ENCODE data around the genes ZNF155, ZNF234 and ZNF285.

DNA sequence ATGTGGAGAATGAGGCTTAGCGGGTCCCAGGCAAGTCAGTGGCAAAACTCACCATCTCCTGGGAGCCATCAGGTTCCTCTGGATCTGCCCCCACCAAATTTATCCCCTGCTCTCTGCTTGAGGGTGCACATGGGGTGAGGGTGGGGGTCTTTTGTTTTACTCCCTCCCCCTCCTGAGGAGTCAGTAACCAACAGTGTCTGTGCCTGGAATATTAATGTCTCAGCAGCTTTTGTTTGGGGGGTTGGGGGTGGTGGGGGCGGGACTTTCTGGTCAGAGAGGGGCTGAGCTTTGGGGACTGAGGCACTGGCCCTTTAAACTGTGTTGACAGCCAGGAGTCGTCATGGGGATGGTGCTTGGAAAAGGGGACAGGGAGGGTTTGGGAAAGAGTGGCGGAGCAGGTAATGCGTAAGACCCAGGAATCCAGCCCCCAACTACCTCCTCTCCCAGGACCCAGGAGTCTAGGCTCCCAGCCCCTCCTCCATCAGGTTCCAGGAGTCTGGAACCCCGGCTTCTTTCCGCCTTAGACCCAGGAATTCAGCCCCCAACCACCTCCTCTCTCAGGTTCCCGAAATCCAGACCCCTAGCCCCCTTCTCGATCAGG is 5.2 kb downstream of the CADM4 start:
- PRO-cap, result no peak

DNA sequence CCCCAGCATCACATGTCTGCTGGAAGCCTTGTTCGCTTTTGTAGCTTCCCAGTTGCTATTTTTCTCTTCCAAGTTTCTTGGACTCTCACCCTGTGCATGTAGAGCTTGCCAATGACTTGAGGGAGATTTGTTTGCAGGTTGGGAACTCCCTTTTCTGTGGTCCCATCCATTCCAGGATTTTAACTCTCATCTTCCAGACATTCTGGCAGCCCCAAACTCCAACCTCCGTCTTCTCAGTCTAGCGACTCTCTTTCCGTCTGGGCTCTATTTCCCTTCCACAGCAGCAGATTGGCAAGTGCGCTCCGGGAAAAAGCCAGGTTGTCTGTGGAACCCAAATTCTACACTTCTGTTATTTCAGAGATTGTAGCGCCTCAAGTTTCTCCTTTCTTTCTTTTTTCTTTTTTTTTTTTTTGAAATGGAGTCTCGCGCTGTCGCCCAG is 8.9 kb downstream of the PLAUR start:
- PRO-cap, result no peak

- PRO-cap, result no peak
Measured at GRCh38 chr19:43755459-43755864, 700 bp upstream of the SMG9 start.

DNA sequence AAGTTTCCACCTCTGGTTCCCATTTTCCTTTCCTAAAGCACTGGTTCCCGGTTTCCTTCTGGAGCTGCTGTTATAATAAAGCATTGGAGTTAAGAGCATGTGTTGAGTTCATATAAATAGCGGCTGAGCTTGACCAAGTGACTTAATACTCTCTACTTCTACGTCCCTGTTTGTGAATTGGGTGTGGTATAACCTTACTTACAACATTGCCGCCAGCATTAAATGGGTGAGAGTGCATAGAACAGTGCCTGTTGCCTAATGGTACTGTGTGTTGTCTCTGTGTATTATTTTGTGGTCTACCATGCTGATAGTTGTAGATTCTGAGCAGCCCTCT is 1.4 kb upstream of the SMG9 start:
- PRO-cap, result no peak

DNA sequence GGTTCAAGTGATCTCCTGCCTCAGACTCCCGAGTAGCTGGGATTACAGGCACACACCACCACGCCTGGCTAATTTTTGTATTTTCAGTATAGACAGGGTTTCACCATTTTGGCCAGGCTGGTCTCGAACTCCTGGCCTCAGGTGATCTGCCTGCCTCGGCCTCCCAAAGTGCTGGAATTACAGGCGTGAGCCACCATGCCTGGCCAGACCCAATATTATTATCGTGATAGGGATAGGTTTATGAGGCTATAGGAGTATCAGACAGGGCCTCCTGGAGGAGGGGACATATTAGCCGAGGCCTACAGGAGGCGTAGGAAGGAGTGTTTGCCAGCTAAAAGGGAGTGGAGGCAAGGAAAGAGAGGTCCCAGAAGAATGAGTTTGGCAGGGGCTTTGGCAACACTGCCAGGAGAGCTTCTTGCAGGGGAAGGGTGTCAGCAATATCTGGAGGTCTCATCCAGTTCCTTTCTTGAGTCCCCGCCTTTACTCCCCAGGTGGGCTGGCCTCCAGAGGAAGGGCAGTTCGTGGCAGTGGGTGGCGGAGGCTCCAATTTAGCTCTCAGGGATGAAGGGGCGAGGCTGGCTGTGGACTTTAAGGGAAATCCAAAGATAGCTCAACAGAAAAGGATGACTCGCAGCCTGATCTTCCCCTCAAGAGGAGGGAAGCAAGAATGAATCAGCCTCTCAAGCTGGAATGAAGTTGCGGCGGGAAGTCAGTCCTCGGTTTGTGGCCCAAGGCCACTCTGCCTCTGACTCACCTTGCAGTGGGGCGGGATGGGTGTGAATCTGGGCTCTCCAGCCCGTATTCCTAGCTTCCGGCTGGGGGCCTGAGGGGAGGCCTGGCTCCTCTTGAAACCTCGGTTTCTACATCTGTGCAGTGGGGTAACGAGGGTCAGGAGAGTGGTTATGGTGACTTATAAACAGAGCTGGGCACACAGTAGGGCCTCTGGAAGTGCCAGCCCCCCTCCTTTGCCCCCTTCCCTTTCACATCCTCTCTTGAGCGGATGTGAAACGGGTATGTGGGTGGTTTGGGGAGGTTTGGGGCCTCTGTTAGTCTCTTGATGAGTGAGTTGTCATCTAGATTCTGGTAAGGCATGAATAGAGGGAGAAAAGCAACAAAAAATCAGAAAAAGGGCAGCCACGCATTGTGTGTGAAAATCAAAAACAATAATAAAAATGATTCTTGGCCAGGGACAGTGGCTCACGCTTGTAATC is 10.3 kb upstream of the SMG9 start:
- PRO-cap, result no peak

GRCh38 chr19:43983844-43985069 is at the start of gene ZNF155:
ZNF155 (plus strand) TSS chr19:43984188.
- PRO-cap, result unidirectional peak, plus-strand start at chr19:43984188; unidirectional peak, minus-strand start at chr19:43984805

DNA sequence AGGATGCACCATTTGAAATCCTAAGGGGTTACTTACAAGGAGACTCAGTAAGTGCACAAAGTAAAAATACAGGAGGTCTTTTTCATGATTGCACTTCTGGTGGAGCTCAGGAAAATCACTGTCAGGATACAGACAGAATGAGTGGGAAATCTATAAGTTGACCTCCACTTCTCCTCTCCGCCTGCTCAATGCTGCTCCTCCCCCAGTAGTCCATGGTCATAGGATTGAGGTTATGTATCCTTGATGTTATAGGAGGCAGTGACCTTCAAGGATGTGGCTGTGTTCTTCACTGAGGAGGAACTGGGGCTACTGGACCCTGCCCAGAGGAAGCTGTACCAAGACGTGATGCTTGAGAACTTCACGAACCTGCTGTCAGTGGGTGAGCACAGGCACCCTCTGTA is 5.8 kb downstream of the ZNF230 start:
- PRO-cap, result no peak

DNA sequence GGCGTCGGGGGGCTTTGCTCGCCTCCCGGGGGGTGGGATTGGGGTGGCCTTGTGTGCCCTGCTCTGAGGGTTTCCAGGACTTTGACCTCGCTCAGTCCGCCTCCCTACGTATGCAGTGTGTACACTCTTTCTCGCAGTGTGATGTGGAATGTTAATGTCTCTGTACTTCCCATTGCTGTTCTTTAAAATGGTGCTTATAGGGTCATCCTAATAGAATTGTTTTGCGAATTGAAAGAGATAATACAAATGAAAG is 334 bp downstream of the ZNF223 start:
- PRO-cap, result no peak

DNA sequence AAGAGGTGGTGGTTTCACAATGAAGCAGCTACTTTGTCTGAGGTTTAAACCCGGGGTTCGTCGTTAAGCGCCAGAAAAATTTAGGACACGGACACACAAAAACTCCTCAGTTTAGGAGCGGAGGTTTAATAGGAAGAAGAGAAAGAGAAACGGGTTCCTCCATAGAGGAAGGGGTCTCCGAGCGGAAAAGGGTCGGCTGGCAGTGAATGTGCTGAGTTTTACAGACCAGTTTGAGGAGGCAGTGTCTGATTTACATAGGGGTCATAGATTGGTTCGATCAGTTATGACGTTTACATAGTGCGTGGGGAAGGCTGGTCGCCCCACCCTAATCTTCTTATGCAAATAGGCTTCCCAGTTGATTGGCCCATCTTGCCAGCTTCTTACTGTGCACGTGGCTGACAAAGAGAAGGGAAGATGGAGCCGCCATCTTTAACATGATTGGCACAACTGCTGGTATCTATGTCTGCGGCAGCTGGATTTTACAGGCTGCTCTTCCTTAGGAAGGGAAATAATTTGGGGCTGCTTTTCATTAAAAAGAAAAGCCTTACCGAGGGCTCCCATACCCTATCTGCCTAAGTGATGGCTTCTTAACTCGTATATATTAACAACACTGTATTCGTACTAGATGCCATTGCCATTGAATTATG is 1.2 kb upstream of the ZNF225 start:
- PRO-cap, result no peak

DNA sequence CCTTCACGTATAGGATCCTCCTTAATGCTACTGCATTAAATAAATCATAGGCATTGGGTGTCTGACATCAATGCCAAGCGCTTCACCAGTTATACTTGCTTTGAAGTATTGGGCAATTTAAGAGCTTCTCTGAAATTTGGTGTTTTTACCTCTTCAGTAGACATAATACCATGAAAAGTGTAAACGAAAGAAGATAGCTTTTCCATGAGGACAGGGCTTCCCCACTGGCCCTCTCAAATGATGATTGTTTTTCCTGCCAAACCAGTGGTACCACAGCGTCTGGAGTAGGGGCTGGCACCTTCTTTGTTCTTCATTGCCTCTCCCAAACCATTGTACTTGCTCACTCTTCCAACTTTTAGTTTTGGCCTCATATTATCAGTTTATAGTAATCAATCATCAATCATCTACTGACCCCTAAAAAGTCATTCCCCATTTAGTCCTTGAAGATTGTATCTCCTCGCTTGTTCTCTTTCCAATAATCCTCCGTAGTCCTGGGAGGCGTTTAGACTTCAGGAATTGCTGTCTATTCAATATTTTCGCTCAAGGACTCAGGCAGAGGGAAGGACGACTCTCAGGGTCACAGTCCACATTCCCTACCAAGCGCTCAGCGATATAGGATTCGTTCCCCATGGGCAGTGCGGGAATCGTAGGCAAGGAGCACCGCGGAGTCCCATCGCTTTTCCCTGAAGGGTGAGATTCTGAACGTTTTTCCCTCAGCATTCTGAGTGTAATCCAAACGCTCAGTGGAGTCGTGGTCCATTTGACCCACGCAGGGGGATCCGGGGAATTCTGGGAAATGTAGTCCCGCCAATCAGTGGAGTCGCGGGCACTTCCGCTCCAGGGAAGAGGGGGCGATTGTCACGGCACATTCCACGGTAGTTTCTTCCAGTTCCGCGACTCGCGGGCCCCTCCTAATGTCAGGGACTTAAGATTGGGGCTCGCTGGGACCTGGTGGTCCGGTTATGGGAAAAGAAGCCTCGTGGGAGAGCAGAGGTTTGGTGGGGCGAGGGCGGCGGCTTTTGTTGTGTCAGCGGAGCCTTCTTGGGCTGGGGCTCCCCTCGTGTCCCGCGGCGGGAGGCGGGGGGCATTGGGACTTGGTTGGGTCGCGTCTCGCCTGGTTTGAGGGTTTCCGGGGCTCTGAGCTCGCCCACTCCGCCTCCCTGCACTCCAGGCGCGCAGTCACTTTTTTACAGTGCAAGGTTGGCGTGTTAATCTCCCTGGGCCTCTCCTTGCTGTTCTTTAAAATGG is at the start of gene ZNF234:
ZNF234 (plus strand) TSS at position 814 of the 1,248 bp plus-strand sequence.
- PRO-cap, result bidirectional peak, plus-strand start at position 814 of the sequence, minus-strand start at position 762 of the sequence

DNA sequence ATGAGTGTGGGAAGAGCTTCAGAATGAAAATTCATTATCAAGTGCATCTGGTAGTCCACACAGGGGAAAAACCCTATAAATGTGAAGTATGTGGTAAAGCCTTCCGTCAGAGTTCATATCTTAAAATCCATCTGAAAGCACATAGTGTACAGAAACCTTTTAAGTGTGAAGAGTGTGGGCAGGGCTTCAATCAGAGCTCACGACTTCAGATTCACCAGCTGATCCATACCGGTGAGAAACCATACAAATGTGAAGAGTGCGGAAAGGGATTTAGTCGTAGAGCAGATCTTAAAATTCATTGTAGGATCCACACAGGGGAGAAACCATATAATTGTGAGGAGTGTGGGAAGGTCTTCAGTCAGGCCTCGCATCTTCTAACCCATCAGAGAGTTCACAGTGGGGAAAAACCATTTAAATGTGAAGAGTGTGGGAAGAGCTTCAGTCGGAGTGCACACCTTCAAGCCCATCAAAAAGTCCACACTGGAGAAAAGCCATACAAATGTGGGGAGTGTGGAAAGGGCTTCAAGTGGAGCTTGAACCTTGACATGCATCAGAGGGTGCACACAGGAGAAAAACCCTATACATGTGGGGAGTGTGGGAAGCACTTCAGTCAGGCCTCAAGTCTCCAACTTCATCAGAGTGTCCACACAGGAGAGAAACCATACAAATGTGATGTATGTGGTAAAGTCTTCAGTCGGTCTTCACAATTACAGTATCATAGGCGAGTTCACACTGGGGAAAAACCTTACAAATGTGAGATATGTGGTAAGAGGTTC is 7.5 kb upstream of the ZNF226 start:
- PRO-cap, result no peak

- PRO-cap, result no peak
Measured at GRCh38 chr19:44401232-44402014, at the start of gene ZNF285. ZNF285 (minus strand) TSS chr19:44401608.

GRCh38 chr19:44590234-44590799 is 23.0 kb upstream of the IGSF23 start:
- PRO-cap, result unidirectional peak, plus-strand start at chr19:44590447

DNA sequence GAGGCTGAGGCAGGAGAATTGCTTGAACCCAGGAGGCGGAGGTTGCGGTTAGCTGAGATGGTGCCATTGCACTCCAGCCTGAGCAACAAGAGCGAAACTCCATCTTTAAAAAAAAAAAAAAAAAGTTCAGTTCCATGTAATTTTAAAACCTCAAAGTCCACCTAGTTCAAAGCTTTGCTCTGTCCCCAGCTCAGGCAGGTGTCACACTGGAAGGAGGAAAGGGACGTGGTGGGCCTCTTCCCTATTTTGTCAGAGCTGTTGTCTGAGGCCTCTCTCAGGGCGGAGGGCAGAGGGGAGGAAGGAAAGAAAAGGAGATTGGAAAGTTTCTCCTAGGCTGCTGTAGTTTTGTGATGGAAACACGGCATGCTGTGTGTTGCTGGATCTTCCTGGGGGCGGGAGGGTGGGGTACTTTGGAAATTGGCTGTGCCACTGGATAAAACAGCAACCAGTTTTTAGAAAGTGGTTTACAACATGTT is 2.2 kb downstream of the IGSF23 start:
- PRO-cap, result no peak

DNA sequence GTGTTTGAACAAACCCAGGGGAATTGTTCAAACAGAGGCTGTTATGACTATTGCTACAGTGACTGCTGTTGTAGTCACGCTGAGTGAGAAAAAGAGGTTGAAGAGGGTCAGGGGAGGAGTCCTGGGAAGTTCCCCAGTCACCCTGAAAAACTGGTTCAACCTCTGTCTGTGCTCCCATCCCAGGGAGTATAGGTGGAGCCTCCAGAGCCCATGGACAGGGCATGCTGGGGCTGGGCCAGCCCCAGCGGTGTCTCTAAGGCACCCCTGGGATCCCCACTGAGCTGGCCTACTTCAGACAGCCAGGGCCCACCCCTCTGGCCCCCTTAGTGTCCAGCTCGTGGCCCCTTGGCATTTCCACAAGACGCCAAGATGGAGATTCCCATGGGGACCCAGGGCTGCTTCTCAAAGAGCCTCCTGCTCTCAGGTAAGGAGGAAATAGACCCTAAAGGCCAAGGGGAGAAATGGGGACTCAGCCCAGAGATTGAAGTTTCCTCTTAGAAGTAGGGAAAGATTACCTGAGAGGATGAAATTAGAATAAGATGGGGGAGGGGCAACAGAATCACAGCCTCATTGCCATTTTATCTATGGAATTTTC is 378 bp downstream of the CEACAM19 start:
- PRO-cap, result no peak

- PRO-cap, result bidirectional peak, plus-strand start at chr19:44747665, minus-strand start at chr19:44747379
Measured at GRCh38 chr19:44747631-44748359, 713 bp upstream of the BCL3 start.

DNA sequence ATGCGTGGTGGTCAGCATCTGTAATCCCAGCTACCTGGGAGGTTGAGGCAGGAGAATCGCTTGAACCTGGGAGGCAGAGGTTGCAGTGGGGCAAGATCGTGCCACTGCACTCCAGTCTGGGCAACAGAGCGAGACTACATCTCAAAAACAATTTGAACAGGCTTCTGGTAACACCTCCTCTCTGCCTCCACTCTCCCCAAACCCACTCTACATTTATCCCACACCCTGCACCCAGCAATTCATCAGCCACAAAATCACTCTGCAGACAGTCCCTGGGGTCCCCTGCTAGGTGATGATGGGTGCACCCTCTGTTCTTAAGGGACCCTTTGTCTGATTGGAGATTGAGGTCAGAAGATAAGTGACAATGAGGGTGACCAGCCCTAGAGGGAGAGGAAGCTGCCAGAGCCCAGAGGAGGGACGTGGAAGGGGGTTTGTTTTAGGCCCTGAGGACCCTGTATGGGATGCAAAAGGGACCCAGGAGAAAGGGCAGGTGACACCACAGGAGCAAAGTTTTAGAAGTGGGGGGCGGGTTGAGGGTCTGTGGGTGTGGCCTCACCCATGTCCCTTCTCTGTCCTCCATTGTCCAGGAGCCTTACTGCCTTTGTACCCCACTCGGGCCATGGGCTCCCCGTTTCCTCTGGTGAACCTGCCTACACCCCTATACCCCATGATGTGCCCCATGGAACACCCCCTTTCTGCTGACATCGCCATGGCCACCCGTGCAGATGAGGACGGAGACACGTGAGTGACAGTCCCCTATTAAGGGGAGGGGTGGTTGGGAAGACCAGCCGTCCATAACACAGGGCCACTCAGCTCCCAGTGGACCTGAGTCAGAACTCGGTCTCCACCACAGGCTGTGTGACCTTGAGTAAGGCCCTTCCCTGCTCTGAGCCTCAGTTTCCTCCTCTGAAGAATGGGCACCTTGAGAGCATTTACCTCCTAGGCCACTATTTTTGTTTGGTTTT is 2.4 kb downstream of the BCL3 start:
- PRO-cap, result no peak

GRCh38 chr19:44767814-44768328 is 9.8 kb upstream of the CBLC start:
- PRO-cap, result no peak

DNA sequence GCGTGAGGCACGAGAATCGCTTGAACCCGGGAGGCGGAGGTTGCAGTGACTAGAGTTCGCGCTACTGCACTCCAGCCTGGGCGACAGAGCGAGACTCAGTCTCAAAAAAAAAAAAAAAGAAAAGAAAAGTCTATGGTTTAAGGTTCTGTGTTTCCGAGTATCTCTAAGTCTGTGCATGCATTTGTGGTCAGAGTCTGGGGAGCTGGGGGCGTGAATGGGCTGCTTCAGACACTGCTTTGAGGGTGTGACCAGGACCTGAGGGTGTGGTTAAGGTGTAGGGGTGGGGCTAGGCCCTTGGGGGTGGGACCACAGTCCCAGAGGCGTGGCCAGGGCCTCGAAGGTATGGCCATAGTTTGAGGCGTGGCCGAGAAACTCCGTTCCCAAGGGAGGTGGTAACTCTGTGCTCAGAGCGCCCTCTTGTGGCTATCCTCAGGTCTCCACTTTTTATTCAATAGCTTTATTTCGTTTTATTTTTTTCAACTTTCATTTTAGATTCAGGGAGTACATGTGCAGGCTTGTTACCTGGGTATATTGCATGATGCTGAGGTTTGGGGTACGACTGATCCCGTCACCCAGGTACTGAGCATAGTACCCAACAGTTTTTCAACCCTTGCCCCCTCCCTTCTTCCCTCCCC is 7.1 kb upstream of the CBLC start:
- PRO-cap, result no peak

DNA sequence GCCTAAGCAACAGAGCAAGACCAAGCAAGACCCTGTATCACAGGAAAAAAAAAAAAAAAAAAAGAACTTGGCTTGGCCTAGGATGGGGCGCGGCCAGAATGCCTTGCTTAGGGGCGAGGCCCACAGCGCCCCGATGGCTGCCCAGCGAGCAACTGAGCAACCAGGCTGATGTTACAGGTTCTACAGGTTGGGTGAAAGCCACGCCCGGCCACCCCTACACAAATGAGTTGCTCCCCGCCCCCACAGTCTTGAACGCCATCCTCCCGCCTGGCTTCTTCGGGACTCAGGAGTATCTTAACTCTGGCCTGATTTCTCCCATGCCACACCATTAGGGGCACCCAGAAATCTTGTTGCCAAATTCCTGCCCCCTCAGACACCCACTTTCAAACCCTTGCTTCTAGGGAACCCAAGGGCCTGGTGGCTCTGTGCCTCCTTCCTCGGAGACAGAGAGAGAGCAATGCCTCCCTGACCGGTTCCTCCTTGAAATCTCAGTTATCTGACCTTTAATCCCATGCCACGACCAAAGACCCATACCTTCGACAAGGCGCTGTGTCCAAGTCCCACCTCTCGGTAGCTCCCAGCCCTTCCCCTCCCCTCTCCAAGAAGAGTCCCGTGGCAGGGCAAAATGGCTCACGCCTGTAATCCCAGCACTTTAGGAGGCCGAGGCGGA is 1.2 kb upstream of the CBLC start:
- PRO-cap, result no peak

All from tibial artery (tissue), 1 donor.